Vermiform appendix (tissue), 1 donor: ENCODE measurements around the gene VPS37D.

DNA sequence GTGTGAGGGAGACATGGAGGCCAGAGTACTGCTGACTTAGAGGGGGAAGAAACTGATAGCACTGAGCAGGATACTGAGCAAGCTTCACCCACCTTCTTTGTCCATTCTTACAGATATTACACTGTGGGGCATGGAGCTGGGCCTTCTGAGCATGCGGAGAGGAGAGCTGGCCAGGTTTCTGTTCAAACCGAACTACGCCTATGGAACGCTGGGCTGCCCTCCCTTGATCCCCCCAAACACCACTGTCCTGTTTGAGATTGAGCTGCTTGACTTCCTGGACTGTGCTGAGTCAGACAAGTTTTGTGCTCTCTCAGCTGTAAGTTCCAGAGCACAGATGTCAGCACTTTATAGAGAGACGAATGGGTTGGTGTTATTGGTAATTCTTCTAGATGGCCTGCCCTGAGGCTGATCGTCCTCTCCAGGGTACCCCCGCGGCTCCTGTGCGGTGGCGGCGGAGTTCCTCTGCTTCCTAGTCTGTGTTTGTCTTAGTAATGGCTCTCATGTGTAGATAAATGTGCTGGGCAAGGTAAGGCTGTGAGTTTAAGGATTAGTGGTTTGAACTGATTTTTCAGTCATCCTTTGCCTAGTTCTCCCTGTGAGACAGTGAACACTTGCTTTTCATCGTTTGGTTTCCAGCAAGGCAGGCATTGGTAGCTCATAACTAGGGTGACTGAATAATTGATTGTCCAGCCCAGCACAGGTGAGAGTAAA, 2.2 kb downstream of the FKBP6 start:
- PRO-cap, result no peak

DNA sequence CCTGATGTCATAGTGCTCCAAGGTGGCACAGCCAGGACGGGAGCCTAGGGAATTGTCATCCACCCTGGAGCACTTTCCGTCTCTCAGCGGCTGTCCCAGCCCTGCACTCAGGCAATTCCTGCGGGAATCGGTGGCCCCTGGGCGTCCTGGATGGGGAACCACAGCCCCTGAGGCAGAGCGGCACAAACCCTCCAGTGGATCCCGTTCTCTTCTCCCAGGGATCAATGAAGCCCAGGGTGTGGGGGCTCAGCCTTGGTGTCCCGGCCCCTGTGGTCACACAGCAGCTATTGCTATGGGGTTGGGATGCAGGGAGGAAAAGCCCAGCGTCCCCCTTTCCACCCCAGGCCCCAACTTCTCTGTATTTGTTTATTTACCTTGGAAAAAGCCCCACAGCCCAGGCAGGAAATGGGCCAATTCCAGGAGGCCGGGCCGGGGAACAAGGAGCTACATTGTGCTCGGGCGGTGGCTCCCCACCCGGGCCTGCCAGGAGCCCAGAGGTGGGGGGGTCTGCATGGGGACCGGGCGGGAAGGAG, 23.3 kb upstream of the FZD9 start:
- PRO-cap, result no peak

DNA sequence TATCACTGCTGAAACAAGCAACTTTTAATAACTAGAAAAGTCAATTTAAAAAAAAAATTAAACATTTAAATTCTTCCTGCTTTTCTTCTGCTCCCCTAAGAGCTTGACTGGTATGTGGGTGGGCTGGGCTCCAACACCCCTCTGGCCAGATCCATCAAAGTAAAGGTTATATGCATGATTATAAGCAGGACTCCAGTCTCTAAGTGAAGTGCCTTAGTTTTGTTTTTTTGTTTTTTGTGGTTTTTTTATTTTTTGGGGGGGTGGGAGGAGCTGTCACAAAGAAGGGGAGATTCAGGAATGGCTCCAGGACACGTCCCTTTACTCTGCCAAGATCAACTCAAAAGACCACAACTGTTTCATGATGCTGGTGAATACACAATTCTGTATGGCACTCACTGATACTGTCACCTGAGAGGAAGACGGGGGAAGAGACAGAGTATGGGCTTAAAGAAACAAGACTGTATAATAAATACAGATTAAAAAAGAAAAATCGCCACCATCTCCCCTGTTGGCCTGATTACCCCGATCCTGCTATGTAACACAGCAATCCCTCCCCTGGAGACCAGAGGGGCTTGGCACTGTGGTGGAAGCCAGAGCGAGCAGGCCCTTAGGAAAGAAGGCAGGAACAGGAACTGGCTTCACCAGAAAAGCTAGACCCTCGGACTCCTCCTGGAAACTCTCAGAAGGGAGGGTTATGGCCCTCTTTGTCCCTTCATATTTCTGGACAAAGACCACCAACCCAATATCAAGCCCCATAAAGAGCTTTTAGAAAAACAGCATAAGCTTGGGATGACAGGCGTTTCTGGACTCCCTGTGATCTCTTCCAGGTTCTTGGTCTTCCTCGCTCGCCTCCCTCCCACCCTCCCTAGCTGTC, 7.9 kb downstream of the FZD9 start:
- PRO-cap, result no peak

DNA sequence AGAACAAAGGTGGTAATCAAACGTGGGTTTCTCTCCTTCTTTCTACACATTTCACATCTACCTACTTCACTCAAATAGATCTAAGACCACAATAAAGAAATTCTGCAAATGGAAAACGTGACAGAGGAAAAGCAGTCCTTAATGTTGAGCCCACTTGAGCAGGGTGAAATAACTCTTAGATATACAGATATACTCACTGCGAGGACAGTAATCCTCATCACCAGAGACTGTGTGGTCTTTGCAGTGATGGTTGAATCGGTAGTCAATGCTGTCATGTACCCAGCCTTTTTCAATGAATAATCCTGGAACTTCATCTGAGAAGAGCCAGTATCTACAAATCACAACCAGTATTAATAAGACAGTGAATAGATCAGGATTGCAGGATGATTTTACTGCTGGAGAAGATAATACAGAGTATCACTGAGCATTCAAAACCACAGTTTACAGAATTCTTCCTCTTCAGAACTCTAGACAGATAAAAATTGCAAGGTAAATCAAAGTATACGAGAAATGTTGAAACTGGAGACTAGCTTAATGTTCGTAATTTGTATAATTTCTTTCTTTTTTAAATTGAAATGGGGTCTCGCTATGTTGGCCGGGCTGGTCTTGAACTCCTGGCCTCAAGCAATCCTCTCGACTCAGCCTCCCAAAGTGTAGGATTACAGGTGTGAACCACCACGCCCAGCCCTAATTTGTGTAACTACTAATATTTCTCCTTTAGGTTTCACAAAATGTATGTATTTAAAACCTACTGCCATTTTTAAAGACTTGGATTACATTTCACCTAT, 35.9 kb downstream of the FZD9 start:
- PRO-cap, result no peak

GRCh38 chr7:73667359-73668255, at the start of gene VPS37D:
VPS37D (plus strand) TSS chr7:73667831.
- PRO-cap, result no peak

DNA sequence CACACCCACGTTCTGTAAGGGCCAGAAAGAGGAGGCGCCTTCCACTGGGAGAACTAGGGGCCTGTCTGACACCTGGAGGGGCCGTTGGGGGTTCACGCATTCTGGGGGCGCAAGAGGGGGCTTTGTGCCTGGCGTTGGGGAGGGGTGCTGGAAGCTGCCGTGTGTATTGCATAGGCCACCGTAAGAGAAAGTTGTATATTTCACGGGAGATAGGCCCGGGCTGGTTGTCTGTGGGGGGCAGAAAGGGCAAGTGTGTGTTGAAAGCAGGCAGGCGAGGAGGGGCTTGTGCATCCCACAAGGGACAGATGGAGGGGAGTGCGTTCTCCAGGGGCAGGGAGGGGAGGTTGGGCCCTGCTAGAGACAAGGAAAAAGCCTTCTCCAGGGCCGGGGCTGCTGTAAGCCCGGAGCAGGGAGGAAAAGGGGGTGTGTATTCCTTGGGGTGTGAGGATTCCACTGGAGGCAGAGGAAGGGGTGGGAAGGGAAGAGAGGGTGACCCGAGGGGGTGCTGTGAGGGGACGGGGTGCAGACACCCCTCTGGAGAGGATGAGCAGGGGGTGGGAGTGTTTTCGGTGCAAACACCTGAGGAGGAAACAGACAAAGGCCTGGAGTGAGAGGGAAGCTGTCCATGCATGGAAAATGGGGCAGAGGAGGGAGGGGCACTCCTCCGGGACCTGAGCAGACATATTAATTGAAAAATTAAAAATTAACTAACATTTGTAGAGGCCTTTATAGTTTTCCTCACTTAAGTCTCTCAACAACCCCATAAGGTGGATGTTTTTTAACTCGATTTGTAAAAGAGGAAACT, 977 bp downstream of the VPS37D start:
- PRO-cap, result no peak

GRCh38 chr7:73703631-73704299, 15.7 kb downstream of the STX1A start:
- PRO-cap, result no peak

DNA sequence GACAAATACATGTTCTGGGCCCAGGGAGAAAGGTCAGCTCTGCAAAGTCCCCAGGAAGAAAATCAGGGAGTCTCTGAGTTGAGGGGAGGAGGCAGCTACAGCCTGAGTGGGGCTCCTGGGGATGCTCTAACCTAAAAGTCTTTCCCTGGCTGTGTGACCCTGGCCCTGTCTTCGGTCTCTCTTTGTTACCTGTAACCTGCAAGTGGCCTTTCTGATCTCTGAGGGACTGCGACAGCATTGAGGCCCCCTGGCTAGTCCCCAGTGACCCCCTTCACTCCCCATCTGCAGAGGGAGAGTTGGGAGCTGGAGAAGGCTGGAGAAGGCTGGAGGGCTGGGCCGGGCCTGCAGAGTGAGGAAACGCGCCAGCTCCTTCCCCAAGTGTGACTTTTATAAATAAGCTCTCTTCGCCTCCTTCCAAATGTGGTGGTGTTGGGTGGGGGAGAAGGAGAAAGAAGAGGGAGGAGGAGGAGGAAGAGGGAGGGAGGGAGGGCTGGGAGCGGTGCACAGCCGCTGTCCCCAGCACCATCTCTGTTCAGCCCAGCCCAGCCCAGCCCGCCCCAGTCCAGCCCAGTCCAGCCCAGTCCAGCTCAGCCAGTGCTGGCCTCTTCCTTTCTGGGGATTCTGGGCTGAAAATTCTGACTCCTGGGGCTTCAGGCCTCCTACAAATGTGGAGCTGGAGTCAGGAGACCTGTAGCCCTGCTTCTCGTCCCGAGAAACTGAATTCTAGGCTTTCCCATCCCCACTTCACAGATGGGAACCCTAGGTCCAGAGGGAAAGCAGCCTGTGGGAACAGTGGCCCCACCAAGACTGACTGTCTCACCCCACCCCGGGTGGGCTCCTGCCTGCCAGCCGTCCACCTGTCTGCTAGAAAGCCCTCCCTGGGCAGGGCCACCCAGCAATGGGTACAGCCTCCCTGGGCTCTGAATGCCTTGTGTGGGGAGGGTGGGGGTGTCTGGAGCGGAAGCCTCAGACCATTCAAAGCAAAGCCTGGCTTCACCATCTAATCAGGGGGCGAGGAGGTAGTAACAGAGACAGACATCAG, 2.4 kb downstream of the STX1A start:
- PRO-cap, result no peak

GRCh38 chr7:73734477-73735509, 3.8 kb downstream of the ABHD11 start:
- PRO-cap, result bidirectional peak, plus-strand start at chr7:73735087, minus-strand start at chr7:73734928

DNA sequence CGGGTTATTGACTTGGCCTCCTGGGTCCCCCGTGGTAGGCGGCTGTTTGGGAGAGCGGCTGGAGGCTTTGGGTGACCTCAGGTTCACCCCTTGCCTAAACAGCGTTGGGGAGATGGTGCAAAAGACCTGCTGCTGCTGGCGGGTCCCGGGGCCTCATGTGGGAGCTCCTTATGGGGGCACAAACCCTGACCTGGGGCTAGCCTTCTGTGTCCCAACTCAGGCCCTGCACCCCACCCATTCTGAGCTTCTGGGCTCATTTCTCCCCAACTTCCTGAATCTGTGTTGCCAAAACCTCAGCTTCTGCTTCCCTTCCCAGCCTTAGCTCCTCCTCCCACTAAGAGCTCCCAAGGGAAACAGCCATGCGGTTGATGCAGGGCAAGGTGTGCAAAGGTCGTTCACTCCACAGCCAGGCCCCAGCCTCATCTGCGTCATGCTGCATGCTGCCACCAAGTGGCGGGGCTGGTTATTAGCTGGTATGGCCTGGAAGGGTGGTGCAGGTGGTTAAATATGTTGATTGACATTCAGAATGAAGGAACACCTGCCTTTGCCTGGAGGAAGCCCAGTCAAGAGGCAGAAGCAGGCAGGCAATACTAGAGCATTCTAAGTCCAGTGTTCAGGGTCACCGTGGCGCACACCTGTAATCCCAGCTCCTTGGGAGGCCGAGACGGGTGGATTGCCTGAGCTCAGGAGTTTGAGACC, 49.0 kb upstream of the ELN start:
- PRO-cap, result unidirectional peak, minus-strand start at position 273 of the sequence

DNA sequence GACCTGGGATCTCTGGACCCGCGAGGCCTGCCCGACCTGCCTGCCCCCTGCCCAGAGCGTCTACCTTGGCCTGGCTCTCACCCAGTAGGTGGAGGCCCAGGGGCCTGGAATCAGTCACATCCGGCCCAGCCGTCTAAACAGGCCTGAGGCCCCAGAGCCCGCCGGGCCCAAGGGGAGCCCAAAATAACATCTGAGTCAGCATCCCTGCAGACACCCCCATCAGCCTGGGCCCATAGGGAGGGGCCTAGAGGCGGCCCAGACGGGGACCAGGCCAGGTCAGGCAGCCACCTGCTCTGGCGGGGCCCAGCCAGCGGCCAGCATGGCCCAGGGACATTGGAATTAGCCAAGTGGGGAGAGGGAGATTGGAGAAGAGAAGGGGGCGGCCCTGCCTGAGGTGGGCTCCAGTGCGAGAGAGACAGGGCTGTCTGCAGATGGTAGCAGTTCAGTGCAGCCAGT, 15.0 kb upstream of the ELN start:
- PRO-cap, result no peak

DNA sequence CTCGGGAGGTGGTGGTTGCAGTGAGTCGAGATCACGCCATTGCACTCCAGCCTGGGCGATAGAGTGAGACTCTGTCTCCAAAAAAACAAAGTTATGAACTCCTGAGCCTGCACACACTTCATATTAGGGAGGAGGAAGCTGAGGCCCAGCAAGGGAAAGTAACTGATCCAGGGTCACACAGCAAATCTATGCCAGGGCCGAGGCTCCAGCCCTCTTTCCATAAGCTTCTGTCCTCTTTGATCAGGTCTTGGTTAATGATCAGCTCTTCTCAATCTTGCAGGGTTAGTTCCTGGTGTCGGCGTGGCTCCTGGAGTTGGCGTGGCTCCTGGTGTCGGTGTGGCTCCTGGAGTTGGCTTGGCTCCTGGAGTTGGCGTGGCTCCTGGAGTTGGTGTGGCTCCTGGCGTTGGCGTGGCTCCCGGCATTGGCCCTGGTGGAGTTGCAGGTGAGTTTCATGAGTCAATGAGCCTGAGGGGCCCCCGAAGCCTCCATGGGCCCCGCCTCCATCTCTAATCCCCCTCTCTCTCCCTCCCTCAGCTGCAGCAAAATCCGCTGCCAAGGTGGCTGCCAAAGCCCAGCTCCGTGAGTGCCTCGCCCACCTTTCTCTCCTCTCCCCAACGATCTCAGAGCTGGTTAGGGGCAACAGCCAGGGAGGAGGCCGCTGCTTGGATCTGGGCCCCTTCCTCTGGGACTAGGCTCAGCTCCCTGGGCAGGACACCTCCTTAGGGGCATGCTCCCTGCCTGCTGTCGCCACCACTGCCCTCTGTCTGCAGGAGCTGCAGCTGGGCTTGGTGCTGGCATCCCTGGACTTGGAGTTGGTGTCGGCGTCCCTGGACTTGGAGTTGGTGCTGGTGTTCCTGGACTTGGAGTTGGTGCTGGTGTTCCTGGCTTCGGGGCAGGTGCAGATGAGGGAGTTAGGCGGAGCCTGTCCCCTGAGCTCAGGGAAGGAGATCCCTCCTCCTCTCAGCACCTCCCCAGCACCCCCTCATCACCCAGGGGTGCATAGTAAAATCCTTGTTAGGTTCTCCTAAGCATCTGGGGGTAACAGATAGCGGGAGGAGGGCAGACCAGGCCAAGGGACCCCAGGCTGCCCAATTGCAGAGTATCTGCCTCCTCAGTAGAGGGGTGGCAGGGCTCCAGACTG, 23.6 kb upstream of the LIMK1 start:
- PRO-cap, result no peak

DNA sequence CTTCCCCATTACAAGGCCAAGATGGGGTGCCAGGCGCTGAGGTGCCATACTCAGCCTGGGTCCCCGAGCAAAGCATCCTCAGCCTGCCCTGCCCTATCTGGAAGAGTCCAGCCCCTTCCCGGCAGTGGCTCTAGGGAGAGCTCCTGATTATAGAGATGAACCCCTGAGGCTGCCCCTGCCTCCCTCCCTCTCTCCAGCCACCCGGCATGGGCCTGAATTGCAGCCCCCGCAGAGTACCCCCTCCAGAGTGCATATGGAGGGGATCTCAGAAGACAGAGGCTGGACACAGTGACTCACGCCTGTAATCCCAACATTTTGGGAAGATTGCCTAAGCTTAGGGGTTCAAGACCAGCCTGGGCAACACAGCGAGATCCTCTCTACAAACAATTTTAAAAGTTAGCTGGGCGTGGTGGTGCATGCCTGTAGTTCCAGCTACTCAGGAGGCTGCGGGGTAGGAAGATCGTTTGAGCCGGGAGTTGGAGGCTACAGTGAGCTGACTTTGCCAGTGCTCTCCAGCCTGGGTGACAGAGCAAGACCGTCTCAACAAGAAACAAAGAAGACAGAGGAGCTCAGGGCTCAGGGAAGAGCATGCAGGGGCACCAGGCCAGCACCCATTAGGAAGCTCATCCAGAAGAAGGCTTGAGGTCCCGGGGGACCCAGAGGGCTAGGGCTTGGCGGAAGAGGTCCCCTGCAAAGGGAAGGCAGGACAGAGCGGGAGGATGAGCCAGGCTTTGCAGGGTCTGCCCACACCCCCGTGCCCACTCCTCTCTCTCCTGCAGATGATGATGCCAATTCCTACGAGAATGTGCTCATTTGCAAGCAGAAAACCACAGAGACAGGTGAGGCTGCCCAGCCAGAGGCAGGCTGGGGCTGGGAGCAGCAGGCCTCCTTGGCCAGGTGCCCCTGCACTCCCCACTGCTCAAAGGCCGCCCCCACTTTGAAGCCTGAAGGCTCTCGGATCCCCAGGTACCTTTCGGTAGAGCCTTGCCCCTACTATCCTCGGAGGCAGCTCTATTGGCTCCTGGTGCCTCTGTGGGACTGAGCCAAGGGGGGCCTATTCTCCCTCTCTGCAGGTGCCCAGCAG, 13.5 kb downstream of the LAT2 start:
- PRO-cap, result no peak

DNA sequence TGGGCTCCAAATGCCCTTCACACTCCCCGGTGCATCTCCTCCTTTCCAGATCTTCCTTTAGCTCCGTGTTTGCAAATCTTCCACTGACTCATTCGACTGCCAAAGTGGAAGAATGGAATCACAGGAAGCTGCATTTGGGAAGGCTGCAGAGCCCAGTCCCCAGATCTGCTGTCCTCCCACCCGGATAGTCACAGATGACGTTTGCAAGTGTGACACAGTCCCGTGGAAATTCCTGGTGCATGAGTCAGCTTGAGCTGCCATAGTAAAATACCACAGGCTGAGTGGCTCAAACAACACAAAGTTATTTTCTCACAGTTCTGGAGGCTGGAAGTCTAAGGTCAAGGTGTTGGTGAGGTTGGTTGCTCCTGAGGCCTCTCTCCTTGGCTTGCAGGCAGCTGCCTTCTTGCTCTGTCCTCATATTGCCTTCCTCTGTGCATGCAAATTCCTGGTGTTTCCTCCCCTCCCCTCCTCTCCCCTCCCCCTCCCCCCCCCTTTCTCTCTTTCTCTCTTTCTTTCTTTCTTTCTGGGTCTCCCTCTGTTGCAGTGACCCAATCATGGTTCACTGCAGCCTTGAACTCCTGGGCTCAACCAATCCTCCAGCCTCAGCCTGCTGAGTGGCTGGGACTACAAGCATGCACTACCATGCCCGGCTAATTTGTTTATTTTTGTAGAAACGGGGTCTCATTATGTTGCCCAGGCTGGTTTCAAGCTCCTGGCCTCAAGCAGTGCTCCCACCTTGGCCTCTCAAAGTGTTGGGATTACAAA, 9.4 kb upstream of the CLIP2 start:
- PRO-cap, result no peak

- PRO-cap, result no peak
These were observed 35.7 kb downstream of the CLIP2 start for GRCh38 chr7:74324757-74325477.

- PRO-cap, result no peak
These were observed 74.8 kb downstream of the CLIP2 start for GRCh38 chr7:74363941-74364507.

DNA sequence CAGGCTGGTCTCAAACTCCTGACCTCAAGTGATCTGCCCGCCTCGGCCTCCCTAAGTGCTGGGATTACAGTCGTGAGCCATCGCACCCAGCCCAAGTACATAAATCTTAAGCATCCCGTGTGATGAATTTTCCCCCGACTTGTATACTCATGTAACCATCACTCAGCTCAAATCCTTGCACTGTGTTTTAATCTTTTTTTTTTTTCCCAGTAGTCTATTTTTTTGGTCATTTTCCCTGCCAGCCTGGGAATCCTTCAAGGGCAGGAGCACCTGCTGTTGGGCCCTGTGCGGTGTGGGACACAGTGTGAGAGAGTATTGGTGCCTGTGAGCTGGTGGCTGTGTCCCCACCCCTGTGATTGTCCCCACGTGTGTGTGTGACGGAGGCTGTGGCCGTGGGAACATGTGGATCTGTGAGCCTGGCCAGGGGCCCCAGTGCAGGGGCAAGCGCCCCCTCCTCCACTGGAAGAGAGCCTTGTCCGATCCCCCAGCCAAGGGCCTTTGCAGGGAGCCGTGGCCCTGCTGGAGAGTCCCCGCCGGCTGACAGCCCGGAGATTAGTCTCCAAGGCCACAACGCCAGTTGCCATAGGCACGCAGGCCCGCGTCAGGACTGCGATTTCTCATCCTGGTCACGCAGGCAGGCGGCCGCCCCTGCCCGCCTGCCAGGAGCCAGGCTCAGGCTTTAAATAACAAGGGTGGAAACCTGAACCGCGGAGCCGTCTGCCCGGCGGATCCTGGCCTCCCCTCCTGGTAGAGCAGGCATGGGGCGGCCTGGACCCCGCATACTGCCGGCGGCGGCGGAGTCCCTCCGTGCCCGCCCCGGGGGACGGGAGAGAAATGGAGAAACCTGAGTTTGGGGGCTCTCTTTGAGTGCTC, 26.5 kb downstream of the GTF2IRD1 start:
- PRO-cap, result bidirectional peak, plus-strand start at position 612 of the sequence, minus-strand start at position 500 of the sequence

DNA sequence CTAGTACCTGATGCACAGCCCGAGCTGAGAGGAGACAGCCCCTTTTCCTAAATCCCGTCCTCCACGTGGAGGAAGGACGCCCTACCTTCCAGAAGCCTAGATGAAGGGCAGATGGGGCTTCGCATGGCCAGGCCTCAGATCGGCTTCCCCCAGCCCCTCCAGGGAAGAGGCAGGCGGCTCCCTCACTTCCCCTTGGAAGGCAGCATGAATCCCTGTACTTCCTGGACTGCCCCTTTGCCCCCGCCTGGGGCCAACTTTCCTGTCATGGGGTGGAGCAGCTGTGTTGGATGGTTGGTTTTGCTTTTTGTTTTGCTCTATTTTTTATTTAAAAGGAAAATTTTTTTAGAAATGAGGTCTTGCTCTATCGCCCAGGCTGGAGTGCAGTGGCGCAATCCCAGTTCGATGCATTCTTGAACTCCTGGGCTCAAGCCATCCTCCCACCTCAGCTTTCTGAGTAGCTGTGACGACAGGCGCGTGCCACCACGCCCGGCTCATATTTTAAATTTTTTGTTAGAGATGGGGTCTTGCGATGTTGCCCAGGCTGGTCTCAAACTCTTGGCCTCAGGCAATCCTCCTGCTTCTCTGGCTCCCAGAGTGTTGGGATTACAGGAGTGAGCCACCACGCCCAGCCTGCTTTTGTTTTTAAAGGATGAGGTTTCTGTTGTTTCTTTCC, 27.3 kb downstream of the GTF2IRD1 start:
- PRO-cap, result unidirectional peak, minus-strand start at position 158 of the sequence

DNA sequence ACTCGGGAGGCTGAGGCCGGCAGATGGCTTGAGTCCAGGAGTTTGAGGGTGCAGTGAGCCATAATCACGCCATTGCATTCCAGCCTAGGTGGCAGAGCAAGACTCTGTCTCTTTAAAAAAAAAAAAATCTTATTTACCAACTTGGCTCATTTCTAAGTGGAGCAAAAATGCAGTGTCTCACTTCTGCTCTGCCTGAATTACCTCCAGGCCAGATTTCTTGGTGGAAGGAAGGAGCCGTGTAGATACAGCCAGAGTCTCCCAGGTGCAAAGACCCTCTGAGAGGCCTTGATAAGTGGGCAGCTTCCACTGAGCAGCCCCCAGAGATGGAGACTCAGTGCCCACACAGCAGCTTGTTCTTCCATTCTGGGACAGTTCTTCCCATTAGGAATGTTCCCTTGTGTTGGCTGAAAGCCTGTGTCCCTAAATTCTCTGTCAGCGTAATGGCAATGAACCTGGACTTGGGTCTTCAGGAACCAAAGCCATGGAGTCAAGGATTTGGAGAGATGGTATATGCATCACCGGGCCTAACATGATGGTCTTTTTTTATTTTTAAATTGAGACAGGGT, 30.1 kb downstream of the GTF2IRD1 start:
- PRO-cap, result no peak

- PRO-cap, result no peak
These were observed 49.4 kb downstream of the GTF2IRD1 start for GRCh38 chr7:74503100-74503603.